Kidney epithelial cell (primary cell): ENCODE results near the genes PNN, LRFN5 and NEMF.

- RAMPAGE, long total RNA, result no peak
- RRBS, result no CpG with 5 or more reads among the region's 14 CpGs
These were observed 3.9 kb upstream of the GEMIN2 start for GRCh38 chr14:39109894-39110872.

DNA sequence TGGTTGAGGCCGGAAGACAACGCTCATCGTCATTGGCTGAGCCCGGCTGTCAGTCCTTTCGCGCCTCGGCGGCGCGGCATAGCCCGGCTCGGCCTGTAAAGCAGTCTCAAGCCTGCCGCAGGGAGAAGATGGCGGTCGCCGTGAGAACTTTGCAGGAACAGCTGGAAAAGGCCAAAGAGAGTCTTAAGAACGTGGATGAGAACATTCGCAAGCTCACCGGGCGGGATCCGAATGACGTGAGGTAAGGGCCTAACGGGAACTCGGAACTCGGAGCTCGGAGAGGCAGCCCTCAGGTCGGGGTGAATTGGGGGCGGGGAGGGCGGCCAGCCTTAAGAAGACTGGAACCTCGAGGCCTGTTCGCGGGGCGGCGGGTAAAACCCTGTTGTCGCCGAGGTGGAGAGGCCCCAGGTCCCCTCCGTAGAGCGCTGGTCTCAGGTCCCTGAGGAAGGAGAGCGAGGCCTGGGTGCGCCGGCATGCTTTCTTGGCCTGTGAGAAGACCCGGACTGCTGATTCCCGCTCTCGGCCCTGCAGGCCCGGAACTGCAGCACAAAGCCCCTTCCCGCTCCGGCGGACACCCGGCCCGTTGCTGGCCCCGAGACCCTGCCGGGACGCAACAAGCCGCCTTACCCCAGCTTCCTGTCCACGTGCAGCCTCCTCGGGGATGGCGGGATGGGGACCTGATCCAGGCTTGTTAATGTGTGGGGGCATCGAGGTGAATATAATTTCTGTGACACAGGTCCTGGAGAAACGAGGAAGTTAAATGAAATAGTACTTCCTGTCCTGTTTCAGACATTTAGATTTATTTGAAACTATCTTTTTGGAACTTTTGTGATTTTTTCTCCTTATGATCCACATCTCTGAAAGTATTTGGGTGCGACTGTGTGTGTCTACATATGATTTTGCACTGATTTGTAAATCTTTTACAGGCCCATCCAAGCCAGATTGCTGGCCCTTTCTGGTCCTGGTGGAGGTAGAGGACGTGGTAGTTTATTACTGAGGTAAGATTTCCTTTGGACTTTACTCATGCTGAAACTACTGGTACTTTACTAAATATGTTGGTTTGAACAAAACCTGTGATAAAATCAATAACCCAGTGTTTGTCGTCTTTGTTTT, at the start of gene PNN:
Gene PNN (plus strand): TSS at position 103 of the 1,113 bp plus-strand sequence.
- RAMPAGE, long total RNA, result no peak
- RRBS, result under 1% methylated on average over 11 of the region's 62 CpGs

DNA sequence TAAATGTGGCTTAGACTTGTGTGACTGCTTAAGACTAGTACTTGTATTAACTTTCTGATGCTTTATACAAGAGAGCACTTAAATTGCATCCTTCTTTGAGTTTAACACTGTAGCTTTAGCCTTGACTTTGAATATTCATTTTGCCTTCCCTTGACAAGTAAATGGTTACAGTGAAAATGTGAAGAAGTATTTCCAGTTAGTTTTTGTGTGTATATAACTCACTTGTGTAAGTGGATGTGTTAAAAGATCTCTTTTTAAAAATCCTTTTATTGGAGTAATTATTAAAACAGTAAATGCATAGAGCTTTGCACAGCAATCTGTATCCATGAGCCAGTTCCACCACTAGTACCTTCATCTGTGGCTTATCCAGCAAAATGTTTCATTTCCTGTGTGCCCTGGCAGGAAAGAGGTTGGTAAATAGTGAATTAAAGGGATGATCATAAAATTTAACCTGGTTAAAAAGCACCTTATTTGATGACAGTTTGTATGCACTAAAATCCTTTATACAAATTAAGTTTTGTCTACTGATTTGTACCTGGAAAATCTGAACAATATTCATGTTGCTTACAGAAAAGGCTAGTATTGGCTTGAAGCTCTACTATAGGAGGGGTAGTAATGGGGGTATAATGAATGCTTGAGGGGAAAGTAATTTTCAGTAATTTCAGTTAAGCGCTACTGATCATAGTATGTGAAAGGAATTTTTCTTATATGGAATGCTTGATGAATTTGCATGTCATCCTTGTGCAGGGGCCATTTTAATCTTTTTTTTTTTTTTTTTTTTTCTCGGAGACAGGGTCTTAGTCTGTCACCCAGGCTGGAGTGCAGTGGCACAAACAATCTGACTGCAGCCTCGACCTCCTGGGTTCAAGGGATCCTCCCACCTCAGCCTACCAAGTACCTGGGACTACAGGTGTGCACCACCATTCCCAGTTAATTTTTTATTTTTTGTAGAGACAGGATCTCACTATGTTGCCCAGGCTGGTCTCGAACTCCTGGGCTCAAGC, 8.2 kb downstream of the PNN start:
- RAMPAGE, long total RNA, result no peak
- RRBS, result no CpG with 5 or more reads among the region's 4 CpGs

GRCh38 chr14:39266999-39268234, 33.7 kb downstream of the MIA2 start:
- RAMPAGE, long total RNA, result start-site peak on the plus strand at chr14:39267071-39267220, 167 and 55 reads in 2 replicates; start-site peak on the plus strand at chr14:39267325-39267396, 515 and 324 reads in 2 replicates
- RRBS, result 1% methylated on average over 27 of the region's 75 CpGs

DNA sequence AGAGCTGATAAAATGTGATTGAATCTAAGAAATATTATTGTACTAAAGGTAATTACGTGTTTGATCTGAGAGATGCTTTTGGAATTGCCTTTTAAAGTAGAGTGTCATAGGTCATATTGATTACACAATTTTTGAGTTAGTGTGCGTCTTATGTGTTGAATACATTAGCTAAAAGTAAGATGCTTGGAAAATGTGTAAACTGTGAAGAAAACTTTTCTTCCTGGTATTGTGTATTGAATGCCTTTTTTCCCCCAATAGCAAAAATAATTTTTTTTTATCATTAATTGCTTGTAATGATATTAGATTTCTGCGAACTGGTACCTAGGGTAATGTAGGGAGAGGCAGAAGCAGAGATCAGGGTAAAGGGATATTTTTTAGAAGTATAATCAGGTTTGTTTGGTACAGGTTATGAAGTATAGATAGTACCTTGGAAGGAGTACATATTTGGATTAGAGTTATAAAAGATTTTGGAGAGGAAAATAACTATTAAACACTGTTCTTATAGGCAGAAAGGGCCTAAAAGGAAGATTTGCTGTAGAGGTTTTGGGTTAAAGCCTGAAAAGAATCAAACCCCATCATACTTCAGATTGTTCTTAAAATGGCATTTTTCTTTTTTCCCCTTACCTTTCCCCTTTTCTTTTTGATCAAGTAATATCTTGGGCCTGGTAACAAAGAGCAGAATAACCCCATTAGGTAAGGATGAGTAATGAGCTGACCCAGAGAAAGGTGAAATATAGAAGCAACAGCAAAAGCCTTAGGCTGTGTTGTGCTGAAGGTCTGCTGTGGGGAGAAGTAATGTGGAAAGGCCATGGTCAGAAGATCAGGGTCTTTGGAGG, 42.0 kb downstream of the MIA2 start:
- RAMPAGE, long total RNA, result no peak
- RRBS, result no CpG with 5 or more reads among the region's 3 CpGs

DNA sequence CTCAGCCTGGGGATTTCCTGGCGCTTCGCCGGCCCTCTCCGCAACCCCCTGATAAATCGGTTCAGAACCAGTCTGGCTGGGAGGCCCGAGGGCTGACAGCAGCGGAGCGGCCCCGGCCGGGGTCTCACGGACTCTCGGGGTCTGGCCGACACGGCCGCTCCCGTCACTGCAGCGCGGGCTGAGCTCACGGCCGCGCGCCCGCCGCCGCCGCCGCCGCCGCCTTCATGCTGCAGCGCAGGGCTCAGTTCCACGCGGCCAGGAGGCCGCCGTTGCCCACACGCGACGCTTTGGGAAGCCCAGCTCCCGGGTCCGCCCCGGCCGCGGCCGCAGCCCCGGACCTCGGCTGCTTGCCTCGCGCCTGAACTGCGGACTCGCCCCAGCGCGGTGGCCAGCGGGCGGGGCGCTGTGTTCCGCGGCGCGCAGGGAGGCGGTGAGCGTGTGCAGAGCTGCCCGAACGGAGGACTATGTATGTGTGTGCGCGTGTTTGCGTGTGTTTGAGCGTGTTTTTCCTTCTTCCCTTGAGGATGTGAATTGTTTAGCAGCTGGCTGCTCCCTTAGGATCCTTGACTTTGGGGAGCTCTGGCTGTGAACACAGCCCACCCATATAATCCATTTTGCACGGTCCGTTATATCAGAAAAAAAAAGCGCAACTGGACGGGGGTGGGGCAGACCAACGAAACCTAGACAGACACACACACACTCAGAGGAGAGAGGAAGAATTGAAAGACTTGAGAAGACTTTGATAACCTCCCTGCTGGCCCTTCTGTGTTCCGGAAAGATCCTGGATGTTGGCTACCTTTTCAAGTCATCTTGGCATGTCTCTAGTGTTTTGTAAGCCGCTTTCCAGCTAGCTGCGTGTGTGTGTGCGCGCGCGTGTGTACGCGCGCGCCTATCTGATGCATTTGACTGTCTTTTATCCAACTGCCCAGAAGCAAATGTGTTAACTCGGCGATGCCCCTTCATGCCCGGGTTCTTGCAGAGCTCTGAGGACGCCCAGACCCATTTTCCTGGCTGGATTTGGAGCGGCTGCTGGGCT, at the start of gene LRFN5:
Gene LRFN5 (plus strand): TSS at position 207 of the 1,036 bp plus-strand sequence.
- RAMPAGE, long total RNA, result no peak
- RRBS, result under 1% methylated on average over 7 of the region's 87 CpGs

DNA sequence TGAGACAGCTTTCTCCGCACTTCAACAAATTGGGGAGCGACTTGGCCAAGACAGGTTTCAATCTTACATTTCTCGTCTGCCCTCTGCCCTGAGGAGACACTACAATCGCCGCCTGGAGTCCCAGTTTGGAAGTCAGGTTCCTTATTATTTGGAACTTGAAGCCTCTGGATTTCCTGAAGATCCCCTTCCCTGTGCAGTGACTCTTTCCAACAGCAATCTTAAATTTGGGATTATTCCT, 1.2 kb downstream of the TOGARAM1 start:
- RAMPAGE, long total RNA, result no peak
- RRBS, result no CpG with 5 or more reads among the region's 5 CpGs

DNA sequence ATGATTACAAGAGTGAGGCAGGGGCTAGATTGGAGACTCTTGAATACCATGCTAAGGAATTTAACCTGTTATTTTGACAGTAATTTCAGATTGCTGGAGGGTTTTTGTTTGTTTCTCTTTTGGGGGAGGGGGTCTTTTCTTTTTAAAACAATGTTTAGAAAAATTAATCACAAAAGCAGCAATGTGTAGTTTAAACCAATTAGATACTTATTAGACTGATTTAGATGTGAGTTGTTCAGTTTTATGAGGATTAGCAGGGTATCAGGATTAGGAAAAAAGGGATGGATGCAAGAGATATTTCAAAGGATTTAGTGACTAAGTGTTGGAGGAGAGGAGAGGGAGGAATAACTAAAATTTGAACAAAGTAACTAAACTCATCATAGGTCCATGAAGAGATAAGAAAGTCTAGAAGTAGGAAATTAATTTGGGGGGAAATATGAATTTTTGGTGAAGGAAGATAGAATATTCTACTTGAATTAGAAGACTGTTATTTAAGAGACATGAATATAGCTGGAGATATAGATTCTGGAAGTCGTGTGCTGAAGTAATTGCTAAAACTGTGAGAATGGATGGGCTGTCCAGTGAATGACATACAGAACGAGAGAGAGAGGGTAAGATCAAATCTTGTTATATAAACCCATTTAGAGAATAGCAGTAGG, 18.8 kb downstream of the TOGARAM1 start:
- RAMPAGE, long total RNA, result no peak
- RRBS, result no CpG with 5 or more reads among the region's 2 CpGs

- RAMPAGE, long total RNA, result no peak
- RRBS, result no CpG with 5 or more reads among the region's 23 CpGs
These were observed 429 bp upstream of the FKBP3 start for GRCh38 chr14:45134565-45135254.

GRCh38 chr14:45253723-45254373, 846 bp upstream of the MIS18BP1 start:
- RAMPAGE, long total RNA, result no peak
- RRBS, result no CpG with 5 or more reads among the region's 25 CpGs

DNA sequence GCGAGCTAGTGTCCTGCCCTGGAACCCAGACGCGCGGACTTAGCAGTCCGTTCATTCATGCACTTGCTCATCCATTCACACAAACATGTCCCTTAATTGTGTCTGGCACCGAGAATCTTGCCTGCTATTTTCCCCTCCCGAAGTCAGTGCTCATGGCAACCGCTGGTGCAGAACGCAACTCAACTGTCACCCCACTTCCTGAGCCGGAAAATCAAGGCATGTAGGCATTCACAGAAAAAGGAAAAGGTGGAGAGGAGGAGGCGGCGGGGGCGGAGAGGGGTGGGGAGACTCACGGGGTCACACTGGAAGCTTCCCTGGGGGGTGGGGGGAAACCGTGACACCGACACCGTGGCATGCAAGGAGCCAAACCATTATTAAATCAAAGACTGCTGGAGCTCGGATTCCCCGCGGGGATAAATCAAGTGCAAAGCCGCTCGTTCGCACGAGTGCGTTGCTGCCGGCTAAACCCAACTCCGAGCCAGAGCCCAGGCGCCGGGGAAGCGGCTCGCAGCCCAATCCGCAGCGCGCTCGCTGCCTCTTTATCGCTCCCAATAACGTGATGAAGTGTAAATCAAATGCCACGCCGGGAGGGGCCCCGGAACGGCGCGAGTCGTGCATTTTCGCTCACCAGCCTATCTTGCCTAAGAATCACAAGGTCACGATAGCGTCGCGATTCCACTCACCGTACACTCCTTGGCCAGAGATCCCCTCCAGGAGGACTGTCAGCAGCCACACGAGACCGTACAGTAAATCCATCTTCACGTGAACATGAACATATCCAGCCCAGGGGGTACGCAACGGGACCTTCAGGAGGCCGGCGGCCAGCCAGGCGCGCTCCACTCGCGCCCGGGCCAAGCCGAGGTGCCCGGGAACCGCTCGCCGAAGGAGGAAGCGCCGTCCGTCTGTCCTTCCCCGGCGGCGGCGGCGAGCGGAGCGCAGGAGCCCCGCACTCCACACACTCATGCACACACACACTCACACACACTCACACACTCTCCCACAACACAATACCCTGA, 1.3 kb downstream of the MDGA2 start:
- RAMPAGE, long total RNA, result no peak
- RRBS, result 1% methylated on average over 17 of the region's 78 CpGs

- RAMPAGE, long total RNA, result no peak
- RRBS, result no CpG with 5 or more reads among the region's 11 CpGs
These were observed 585.1 kb upstream of the MDGA2 start for GRCh38 chr14:48260253-48261217.

- RAMPAGE, long total RNA, result no peak
- RRBS, result no CpG with 5 or more reads among the region's 4 CpGs
These were observed 599.4 kb upstream of the MDGA2 start for GRCh38 chr14:48274718-48275247.

DNA sequence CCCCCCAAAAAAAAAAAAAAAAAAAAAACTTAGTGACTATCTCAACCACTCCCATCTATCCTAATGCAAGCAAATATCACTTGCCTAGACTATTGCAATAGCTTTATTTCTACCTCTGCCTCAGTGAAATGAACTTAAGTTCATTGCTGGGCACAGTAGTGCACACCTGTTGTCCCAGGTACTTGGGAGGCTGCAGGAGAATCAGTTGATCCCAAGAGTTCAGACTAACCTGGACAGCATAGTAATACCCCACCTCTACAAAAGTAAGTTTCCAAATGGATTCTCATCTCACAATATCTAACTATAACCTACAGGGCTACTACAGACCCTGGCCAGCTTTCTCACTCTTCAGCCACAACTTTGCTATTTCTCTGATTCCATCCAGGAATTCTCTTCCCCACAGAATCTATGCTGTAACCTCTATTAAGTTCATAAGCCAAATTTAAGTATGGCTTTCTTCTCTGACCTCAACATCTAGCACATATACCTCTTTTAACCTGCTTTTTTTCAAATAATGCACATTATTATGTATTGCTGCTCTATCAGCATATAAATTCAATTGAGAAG, 4.1 kb downstream of the RPS29 start:
- RAMPAGE, long total RNA, result no peak

- RAMPAGE, long total RNA, result no peak
- RRBS, result 1% methylated on average over 47 of the region's 93 CpGs
These were observed 606 bp downstream of the DNAAF2 start for GRCh38 chr14:49634202-49635074.

GRCh38 chr14:49641514-49642414, 6.7 kb upstream of the DNAAF2 start:
- RAMPAGE, long total RNA, result no peak
- RRBS, result 31% methylated on average over 2 of the region's 8 CpGs

GRCh38 chr14:49766601-49767251, 1.2 kb upstream of the KLHDC2 start:
- RAMPAGE, long total RNA, result no peak
- RRBS, result no CpG with 5 or more reads among the region's 20 CpGs

DNA sequence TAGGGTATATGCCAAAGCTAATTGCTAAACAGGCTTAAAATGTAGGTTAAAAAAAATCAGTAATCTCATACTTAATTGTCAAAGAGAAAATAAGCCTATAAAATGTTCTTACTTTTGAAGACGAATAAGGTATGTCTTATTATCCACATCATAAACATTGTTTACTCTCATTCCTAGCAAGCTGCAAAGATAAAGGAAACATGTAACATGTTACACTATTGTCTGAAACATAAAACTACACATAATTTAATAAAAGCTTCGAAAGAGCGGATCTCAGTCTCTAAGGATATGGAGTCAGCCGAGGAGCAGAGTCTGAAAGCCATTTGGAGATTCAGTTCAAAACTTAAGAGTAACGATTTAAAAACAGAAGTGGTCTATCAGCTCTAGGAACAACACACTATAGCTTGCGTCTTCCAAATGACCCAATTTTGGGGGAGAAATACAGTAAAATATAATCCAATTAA, 861 bp downstream of the NEMF start:
- RAMPAGE, long total RNA, result no peak
- RRBS, result no CpG with 5 or more reads among the region's 6 CpGs

GRCh38 chr14:49852159-49853424, at the start of gene NEMF:
Gene NEMF, minus strand, starts transcription at chr14:49852788.
- RAMPAGE, long total RNA, result no peak
- RRBS, result no CpG with 5 or more reads among the region's 66 CpGs

- RAMPAGE, long total RNA, result no peak
- RRBS, result no CpG with 5 or more reads among the region's 4 CpGs
These were observed 12.8 kb upstream of the NEMF start for GRCh38 chr14:49865441-49865735.